SK-N-MC (cell line): ENCODE measurements around a stretch of chr13.

DNA sequence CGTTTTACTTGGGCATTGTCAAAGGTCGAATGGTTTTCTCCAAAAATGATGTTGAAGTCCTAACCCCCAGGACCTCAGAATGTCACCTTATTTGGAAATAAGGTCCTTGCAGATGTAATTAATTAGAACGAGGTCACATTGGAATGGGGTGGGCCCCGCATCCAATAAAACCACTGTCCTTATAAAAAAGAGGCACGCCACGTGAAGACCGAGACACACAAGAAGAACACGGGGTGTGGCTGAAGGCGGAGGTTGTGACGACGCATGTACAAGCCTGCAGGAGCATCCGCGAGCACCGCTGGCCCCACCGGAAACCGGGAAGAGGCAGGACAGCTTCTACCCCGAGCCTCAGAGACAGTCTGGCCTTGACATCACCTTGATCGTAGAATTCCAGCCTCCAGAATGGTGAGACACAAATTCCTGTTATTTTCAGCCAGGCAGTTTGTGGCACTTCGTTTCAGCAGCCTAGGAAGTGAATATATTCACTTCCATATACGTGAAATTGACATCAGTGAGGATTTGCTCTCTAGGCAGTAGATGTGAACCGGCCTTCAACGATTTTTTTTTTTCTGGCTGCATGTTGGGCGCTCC lies 177.9 kb downstream of the COL4A1 start:
- RRBS = no CpG with 5 or more reads among the region's 23 CpGs

- RRBS = no CpG with 5 or more reads among the region's 11 CpGs
These were observed 58.7 kb downstream of the COL4A1 start for GRCh38 chr13:110248331-110248541.

GRCh38 chr13:110278021-110279247 lies 28.5 kb downstream of the COL4A1 start:
- RRBS = no CpG with 5 or more reads among the region's 12 CpGs

- RRBS = no CpG with 5 or more reads among the region's 22 CpGs
These were observed 5.3 kb downstream of the COL4A1 start for GRCh38 chr13:110301281-110302360.

DNA sequence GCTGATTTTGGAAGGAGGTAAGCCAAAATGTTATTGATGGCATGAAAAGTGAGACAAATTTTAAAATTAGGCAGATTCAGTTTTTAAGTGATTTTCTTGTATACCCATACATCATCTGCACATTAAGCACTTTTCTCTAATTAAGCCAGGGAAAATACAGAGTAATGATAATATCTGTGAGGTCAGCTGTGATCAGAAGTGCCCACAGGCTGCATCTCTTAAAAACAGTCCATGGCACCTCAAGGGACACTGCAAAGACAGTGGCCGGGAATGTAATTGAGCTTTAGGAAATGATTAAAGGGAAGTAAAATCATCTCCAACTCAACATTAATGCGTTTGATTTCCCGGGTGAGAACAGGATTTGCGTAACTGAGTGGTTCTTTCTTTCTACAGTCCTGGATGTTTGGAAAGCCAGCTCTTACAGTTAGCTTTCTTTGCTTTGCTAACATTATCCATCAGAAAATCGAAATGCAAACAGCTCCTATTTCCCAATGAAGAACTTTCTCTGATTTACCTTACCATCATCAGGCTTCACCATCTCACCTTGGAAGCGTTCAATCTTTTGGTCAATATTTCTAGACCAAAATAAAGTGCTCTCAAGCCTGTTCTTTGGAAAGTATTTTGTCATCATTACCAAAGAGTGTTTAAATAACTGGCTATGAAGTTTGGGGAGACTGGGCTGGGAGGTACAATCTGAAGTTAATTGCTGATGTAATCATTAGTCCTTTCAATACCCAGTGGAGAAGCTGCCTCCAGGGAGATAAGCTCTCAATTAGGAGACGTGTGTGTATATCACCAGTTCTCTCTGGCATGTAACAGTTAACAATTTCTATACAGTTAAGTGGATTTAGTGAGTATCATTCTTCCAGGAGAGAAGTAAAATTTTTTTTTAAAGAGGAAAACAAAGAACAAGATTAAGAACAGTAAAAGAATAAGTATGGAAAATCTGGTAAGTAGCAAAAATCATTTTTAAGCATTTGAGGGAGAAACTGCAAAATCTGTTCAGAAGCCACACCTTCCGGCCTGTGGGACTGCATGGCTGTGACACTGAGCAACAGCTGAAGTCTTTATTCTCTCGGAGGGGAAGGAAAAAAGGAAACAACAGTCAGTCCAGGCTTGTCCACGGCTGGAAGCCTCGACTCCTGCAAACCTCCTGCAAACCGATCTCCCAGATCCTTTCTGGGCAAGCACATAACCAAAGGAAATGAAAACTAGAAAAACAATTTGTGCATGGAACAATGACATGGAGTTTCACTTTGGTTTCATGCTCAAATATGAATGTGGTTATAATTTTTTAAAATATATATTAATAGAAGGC lies 1.5 kb downstream of the COL4A1 start:
- RRBS = 59% methylated on average over 3 of the region's 12 CpGs

DNA sequence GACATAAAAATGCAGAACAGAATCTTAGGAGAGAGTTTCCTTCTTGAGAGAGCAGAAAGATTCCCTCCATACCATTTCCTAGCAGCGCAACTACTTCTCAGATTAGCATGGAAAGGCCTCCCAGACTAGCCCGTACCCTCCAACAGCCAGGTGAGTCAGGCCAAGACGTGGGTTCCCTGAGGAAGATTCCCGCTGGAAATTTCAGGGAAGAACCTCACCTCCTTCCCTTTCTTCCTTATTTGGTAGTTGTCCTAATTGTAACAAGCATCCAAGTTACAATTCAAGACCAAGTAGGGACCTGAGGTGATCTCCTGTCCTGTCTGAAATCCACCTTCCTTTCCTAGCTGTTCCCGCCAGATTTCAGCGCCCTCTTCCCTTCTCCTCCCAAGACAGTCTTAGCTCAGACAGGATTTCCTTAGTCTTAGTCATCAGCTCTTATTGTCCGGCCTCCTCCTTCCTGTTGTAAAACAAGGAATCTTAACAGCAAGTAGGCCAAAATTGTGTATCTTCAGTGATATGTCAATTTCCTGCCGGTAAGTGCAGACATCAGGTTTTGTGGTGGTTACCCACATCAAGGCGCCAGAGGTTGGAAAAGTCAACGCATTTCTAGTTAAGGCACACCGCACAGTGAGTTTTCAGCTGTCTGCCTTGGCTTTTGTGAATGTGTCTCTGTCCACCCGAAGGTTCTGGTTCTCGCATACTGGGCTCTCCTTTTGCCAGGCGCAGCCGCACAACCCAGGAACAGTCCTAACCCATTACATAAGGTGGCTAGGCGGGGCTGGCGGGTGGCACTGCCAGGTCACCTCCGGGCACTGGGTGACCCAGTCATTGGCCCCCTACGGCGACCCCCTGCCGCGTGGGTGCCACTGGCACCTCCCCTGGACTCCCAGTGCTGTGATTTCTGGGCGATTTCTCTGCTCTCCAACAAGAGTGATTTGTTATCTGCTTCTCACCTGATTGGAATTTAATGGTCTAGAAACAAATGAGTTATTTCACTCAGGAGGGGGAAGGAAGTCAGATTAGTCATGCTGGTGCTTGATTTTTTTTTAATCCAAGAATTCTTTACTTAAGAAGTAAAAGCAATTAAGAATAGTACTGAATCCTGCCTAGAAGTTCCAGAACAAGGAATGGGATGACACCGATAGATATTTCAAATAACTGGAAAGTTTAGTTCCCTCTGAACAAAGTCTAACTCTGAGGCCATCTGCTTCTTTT lies 12.8 kb downstream of the COL4A2 start:
- RRBS = 11% methylated on average over 2 of the region's 24 CpGs

- RRBS = no CpG with 5 or more reads among the region's 7 CpGs
These were observed 21.6 kb downstream of the COL4A2 start for GRCh38 chr13:110328699-110329166.

GRCh38 chr13:110330520-110331054 lies 23.5 kb downstream of the COL4A2 start:
- RRBS = no CpG with 5 or more reads among the region's 11 CpGs

GRCh38 chr13:110331055-110331818 lies 24.2 kb downstream of the COL4A2 start:
- RRBS = no CpG with 5 or more reads among the region's 12 CpGs

- RRBS = no CpG with 5 or more reads among the region's 21 CpGs
These were observed 50.4 kb downstream of the COL4A2 start for GRCh38 chr13:110357281-110358022.

DNA sequence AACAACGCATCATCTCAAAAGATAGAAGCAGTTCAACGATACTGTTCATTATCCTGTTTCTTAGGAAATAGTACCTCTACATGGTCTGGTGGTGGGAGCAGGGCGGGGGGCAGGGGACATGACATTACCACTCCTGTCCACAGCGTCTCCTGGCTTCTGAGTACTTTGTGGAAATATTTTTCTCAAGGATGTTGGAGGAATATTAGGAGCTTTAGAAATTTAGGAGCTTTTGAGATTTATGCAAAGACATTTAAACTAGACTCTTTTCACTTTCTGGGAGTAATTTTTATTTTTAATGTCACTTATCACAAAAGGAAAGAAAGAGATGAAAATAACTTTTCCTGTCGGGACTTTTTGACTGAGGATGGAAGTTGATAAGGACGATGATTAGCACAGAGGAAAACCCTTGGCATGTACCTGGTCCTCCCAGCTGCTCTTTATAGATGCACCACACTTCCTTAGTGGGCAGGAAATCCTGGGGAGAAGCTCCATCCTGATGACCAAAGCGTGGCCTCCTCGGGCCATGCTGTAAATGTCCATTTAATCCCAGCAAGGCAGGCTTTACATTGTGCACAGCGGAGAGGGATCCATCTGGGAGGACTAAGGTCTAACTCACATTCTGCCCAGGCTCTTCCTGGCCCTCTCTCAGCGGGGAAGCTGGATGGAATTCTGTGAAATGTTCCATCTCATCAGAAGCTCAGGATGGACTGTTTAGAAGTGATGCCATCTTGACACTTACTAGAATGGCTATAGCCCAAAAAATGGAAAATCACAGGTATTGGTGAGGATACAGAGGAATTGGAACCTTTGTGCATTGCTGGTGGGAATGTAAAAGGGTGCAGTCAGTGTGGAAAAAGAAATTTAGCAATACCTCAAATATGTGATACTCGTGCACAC lies 113.5 kb downstream of the COL4A2 start:
- RRBS = no CpG with 5 or more reads among the region's 11 CpGs

- RRBS = no CpG with 5 or more reads among the region's 20 CpGs
These were observed 117.6 kb downstream of the COL4A2 start for GRCh38 chr13:110424568-110425204.

DNA sequence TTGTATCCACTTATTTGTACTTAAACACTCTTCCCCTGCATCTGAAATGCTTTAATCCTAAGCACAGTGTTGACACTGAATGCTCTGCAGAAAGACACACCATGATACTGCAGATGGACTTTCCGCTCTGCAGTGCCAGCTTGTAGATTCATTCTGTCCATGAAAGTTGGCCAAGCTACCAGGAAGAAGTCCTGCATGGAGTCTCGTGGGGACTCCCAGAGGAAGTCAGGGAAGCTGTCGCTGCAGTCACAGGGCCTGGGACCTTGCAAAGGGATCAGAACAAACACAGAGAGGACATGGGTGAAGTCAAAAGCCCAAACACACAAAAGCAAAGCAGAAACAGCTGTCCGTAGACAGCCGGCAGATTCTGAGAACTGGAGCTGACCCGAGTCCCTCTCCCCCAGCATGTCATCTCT lies 124.7 kb downstream of the COL4A2 start:
- RRBS = no CpG with 5 or more reads among the region's 6 CpGs

- RRBS = no CpG with 5 or more reads among the region's 16 CpGs
These were observed 114.0 kb downstream of the RAB20 start for GRCh38 chr13:110447402-110447951.

DNA sequence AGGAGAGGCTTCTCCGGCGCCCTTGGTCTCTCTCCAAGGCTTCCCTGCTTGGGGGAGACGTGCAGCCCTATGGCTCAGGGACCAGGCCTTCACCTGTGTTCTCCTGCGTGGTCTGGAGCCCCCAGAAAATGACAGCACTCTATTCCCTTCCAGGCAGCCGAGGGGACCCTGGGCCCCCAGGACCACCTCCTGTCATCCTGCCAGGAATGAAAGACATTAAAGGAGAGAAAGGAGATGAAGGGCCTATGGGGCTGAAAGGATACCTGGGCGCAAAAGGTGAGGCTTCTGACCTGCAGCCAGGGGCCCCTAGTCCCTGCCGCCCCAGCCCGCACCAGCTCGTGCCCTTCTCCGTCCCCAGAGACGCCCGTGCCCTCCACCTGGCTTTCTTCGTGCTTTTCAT lies 76.8 kb downstream of the RAB20 start:
- RRBS = no CpG with 5 or more reads among the region's 13 CpGs

DNA sequence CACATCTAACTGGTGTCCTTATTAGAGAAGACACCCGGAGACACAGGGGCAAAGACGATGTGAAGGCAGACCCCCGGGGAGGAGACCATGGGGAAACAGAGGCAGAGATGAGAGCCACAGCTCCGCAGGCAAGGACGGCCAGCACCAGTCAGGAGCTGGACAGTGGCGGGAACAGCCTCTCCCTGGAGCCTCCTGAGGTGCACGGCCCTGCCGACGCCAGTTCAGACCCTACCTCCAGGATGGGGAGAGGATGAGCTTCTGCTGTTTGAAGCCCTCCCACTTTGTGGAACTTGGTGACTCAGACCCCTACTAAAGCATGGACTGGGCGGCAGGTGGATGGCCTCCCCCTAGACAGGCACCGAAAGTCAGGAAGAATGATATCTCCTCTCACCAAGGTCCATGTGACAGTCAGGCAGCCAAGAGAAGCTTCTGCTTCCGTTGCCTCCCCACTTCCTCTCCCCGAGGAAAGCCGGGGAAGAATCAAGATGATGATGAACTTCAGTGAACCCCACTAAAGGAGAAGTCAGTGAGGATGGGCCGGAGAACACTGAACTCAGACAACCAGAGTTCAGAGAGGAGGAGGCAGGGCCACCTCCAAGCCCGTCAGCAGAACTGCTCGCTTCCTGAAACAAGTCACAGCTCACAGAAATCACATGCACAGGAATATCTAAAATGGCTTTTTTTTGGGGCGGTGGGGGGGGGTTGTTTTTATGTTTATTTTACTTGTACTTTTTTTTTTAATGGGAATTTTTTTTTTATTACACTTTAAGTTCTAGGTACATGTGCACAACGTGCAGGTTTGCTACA lies 25.3 kb downstream of the RAB20 start:
- RRBS = 100% methylated on average over 2 of the region's 19 CpGs

- RRBS = 3% methylated on average over 4 of the region's 37 CpGs
These were observed 340 bp upstream of the ING1 start for GRCh38 chr13:110713117-110713602.

DNA sequence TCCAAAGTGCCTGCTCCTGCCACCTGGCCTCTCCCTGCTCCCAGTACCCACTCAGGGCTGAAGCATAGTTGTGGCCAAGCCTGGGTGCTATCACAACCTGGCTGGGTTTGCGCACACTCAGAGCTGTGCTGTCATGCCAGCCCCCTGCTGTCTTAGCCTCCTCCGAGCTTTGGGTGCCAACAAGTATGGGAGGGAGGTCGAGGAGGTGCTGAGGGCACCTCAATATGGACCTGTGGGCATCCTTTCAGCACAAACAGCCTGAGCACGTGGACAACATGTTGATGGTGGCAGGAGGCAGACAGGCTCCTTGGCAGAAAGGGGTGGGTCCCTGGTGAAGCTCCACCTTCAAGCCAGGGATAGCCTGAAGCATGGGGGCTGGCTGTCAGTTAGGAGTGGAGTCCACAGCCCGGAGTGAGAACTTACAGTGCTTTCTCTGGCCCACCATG lies 79.6 kb downstream of the ING1 start:
- RRBS = no CpG with 5 or more reads among the region's 5 CpGs

DNA sequence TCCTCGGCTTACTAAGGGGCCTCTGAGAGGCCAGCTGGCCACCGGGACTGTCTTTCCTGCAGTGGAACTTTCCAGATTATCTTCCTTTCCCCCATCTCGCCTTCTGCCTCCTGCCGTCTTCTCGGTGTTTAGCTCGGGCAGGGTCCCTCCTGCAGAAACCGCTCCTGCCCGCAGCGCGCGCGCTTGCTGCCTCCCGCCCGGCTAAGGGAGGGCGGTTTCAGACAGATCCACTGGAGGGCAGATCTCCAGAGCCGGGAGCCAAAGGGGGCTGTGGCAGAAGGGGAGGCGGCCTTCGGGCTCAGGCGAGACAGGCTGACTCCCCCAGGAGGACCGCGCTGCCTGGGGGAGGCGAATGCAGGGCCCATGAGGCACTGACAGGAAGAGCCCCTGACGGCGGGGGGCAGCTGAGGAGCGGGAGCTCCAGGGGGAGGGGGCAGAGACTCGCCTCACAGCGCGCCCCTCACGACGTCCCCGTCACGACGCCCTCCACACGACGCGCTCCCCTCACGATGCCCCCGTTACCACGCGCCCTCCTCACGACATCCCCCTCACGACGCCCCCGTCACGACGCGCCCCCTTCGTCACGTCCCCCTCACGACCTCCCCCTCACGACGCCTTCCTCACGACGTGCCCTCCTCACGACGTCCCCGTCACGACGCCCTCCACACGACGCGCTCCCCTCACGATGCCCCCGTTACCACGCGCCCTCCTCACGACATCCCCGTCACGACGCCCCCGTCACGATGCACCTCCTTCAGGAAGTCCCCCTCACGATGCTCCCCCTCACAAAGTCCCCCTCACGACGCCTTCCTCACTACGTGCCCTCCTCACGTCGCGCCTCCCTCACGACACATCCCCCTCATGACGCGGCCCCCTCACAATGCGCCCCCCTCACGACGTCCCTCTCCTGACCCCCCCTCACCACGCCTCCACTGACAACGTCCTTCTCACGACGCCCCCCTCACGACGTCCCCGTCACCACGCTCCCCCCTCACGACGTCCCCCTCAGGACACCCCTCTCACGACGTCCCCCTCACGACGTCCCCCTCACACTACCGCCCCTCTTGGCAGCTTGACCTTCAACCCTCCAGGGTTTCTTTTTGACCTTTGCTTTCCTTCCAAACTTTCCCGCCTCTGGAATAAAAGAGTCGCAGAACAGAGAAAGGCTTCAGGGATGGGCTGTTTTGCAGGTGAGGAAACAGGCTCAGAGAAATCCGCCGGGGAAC lies 99.5 kb downstream of the ING1 start:
- RRBS = 69% methylated on average over 4 of the region's 104 CpGs

- RRBS = no CpG with 5 or more reads among the region's 9 CpGs
These were observed 17.5 kb downstream of the ANKRD10 start for GRCh38 chr13:110896807-110898258.